ENCODE measurements around a stretch of chr15.

- RRBS, result no CpG with 5 or more reads among the region's 1 CpG
These were observed 13.1 kb upstream of the ARRDC4 start for GRCh38 chr15:97947381-97947732.

DNA sequence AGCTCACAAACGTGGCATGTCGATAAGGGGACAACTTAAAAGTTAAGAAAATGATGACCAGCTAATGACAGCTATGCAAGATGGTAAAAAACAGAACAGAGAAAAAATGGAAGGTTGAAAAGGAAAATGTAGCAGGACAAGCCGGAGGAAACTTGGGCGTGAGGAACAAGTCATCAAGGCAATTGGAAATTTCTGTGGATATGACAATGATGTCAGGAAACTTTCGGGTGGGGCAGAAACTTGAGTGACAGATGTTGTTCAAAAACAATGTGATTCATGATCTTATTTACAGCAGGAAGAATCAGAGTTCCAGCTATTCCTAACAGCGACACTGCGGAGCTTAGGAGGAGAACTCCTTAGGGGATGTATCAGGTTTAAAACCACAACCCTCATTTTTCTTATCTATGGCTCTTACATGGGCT is 849 bp upstream of the ARRDC4 start:
- RRBS, result no CpG with 5 or more reads among the region's 7 CpGs

- RRBS, result no CpG with 5 or more reads among the region's 4 CpGs
These were observed 10.0 kb downstream of the ARRDC4 start for GRCh38 chr15:97970473-97970993.

DNA sequence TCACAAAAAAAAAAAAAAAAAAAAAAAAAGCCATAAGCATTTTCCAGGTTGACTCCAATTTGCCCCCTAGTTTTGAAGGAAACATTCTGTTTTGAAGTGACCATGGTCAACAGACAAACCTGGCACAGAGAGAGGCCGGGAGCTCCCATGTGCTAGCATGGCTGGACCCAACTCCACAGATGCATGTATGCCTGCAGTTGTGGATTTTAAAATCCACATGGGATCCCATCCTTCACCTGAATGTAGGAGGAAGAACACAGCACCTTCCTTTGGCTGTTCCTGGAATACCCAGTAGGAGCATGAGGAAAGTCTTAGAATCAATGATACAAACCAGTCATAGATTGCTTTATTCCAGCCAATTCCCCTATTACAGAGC is 39.6 kb downstream of the ARRDC4 start:
- RRBS, result no CpG with 5 or more reads among the region's 1 CpG

GRCh38 chr15:98666640-98667024 is 18.3 kb downstream of the IGF1R start:
- RRBS, result no CpG with 5 or more reads among the region's 6 CpGs

DNA sequence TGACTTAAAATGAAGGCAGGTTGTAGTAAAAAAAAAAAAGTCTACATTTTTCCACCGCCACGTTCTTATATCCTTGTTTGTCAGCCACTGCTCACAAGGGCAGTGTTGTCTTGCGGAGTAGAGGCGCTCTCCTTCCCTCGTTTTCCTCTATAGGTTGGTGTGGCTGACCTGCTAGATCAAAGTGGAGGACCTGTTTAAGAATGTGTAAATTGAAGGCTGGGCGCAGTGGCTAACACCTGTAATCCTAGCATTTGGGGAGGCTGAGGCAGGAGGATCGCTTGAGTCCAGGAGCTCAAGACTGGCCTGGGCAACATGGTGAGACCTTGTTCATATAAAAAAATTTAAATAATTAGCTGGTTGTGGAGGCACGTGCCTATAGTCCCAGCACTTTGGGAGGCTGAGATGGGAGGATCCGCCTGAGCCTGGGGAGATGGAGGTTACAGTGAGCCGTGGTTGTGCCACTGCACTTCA is 65.8 kb downstream of the IGF1R start:
- RRBS, result no CpG with 5 or more reads among the region's 10 CpGs

DNA sequence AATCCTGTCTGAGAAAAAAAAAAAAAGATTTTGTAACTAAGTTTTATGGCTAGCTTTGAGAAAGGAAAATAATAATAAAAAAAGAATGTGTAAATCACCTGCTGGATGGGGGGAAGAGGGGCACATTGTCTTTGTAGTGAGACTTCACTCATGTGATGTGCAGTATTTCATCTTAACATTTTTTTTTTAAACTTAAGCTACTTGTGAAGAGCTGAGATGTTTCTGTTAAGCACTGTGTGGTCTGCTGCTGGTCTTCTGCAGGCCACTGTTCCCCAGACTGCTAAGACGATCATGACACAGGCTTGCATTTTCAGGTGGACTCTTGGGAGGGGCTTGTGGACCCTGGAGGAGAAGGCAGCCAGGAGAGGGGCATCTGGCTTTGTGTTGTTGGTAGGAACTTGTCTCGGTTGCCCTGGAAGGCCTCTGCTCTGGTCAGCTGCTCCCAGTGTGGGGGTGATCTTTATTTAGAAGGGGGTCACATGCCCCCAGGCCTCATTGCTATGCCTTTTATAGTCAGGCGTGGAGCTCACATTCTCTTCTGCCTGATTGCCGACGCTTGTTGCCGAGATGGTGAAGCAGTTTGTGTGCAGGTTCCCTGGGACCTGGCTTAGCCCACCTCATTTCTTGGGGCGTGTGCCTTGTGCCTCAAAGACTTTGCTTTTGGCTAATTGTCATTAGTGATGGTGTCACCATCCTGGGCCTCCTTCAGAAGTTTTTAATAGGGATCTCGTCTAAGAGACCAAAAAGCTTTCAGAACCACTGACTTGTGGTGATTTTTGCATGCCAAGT is 66.5 kb downstream of the IGF1R start:
- RRBS, result no CpG with 5 or more reads among the region's 8 CpGs

- RRBS, result no CpG with 5 or more reads among the region's 3 CpGs
These were observed 81.3 kb downstream of the IGF1R start for GRCh38 chr15:98729518-98730188.

- RRBS, result no CpG with 5 or more reads among the region's 4 CpGs
These were observed 130.6 kb downstream of the IGF1R start for GRCh38 chr15:98778919-98779345.

- RRBS, result no CpG with 5 or more reads among the region's 9 CpGs
These were observed 152.2 kb downstream of the IGF1R start for GRCh38 chr15:98800396-98800981.

GRCh38 chr15:98823065-98823712 is 174.8 kb downstream of the IGF1R start:
- RRBS, result no CpG with 5 or more reads among the region's 2 CpGs

- RRBS, result no CpG with 5 or more reads among the region's 4 CpGs
These were observed 166.2 kb downstream of the PGPEP1L start for GRCh38 chr15:98841343-98841920.

GRCh38 chr15:98923104-98923778 is 84.4 kb downstream of the PGPEP1L start:
- RRBS, result 82% methylated on average over 4 of the region's 21 CpGs

DNA sequence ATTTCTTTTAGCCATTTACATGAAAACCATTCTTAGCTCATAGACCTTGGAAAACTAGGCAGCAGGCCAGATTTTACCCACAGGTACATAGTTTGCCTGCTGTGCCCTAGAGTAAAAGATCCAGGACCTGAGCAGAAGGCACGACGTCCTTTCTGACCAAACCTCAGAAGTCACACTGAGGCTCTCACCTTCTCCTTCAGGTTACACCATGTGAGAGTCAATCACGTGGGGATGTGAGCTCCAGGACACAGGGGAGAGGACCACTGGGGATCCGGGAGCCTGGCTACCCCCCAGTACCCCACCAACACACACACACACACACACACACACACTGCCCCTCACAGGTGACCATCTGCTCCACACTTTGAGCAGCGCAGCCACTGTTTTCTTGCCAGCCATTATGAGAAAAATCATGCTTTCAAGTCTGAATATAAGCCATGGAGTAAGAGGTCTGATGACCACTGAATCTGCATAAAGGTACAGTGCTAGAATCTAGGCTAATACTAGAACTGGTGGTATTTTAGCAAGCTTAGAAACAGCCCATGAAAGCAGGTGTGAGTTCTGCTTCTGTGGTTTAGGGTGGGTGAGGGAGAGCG is 55.5 kb downstream of the PGPEP1L start:
- RRBS, result no CpG with 5 or more reads among the region's 6 CpGs

- RRBS, result 89% methylated on average over 7 of the region's 13 CpGs
These were observed 46.3 kb upstream of the PGPEP1L start for GRCh38 chr15:99053614-99054544.

DNA sequence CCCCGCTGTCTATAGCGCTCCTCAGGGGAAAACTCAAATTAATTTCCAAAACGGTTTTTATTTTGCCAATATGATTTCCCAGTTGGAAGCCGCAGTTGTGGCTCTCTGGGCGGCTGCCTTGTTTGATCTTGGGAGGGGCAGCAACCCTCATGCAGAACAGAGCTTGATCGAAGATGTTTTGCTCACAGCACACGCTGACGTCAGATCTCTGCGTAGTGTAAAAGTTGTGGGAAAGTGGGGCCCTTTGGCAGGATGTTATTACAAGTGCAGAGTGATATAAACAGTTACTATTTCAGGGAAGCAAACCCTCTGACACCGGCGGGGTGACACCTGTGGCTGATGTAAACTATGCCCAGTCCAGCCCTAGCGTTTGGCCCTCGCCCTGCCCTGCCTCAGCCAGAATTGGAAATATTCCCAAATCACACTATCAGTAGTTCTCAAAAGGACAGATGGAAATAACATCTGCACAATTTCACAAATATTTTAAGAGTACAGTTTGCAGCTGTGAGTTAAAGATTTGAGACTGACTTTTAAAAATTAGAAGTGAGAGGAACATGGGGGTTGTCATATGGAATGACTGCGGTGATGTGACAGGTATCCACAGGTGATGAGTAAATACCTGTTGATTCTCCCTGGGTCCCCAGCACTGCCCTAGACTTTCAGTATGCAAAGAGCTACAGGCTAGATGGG is 1.7 kb downstream of the SYNM start:
- RRBS, result no CpG with 5 or more reads among the region's 14 CpGs

DNA sequence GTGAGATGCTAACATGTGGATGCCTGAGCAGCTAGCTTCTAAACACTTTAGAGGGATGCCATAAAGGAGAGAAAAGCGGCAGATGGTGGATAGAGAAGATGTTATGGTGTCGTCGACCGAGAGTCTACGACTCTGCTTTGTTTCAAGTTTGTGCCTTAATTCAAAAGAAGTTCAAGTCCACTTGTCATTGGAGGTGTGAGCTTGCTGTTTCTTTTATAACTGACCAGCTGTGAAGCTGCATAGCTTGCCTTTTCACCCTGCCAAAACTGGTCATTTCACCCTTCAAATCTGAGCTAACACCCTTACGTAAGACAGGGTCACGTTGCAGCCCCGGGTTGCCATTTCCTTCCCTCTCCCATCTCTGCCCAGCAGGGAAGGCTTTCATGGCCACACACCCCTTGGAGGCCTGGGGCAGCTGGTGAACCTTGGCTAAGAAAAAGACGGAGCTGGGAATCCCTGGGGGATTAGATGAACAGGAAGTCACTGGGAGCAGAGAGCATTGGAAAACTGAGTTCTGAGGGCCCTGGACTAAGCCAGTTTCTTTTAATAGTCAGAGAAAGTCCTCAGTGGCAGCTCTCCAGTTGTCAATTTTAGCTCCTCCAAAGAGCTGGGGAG is 67.9 kb downstream of the TTC23 start:
- RRBS, result no CpG with 5 or more reads among the region's 9 CpGs

DNA sequence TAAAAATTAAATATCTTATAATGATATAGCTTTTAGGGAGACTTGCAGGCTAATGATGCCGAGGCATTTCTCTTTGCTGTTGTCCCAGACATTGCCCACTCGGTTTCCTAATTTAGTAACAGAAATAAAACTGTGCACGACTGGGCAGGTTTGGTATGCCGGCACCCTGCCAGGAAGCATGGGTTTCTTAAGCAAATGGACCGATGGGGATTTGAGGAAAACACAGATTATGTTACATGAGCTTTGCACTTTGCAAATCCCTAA is 54.8 kb downstream of the LRRC28 start:
- RRBS, result no CpG with 5 or more reads among the region's 5 CpGs

DNA sequence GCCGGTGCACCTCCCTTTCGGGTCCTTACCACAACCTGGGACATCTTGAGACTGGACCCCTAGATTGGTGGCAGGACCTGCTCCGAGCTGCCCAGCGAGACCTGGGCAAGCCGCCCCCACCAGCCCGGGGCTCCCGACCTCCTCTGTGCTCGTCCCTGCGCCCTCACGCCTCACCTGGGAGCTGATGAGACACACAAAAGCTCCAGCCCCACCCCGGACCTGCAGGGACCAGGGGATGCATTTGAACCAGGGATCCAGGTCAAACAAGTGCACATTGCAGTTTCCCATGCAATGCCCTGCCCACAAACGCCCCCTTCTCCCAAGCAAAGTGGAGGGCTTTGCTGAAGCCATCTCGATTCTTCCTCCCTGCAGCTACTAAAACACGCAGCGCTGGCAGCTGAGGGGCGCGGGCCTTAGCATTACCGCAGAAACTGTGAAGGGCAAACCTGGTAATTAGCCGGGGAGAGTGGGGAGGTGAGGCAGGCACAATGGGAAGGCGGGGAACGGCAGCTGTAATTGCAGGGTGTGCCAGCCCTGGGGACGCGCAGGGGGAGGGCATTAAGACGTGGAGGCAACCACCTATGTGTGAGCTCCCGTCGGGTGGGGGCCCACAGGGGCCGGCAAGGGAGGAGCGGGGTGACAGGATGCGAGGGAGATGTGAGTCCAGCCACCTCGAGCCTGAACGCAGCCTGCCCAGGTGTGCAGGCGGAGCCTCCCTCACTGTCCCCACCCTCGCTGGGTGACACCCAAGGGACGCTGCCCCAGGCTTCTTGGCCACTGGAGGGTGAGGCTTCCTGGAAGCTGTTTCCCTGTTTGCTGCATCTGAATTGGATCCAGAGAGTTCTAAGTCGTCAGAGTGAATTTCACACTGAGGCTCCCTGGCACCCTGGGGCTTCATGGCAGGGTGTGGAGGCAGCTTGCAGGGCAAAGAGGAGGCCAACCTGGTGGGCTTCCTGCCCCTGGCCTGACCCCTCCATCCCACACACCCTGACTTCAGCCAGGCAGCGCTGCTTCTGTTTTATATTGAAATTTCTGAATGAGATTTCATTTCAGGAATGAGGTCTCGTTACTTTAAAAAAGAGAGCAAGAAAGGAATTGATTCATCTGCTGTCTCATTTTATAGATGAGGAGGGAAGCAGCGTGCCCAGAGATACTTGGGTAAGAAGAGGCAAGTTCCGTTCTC is 130.7 kb upstream of the MEF2A start:
- RRBS, result 39% methylated on average over 1 of the region's 39 CpGs

DNA sequence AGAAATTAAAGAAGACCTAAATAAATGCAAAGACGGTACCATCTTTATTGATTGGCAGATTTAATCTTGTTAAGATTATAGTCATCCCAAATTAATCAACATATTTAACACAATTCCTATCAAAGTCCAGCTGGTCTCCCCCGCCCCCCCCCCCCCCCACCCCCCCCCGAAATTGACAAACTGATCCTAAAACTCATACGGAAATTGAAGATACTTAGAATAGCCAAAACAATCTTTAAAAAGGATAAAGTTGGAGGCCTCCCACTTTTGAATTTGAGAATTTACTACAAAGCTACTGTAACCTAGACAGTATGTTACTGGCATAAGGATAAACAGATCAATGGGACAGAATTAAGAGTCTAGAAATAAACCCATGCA is 44.5 kb downstream of the MEF2A start:
- RRBS, result no CpG with 5 or more reads among the region's 4 CpGs